Bronchus fibroblast of lung (primary cell): ENCODE measurements around a stretch of chr20.

DNA sequence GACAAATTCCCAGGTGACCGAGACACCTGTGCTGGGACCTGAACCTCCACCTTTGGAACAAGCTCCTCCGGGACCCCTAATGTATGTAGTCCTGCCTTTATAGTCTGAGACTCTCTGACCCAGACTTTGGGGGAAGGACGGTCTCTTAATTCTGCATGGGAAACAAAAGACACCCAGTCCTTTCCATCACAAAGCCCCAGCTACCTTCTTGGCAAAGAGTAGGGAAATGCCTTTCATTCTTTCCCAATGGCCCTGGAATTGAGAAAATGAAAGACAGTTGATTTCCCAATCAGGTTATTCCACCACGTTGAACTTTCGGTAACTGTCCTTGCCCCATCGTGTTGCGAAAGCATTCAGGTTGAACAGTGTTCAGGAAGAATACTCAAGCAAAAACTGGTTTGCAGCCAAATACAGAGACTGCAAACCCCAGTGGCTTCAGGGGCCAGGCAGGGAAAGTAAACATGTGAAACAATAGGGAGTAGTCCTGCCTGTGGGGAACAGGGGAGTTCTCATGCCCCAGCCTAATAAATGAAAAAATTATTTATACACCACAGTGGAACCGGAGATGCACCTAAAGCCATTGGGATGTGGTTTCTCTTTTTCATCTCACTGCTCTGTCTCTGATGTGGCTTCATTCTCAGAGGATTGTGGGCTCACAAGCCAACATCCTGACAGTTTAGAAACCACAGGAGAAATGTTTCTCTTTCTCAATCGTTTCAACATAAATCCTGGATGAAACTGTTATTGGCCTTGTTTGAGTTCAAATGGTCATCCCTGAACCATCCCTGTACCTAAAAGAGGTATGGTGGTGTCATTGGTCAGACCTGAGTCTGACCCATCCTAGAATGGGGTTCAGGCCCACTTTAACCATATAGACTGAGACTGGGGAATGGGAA, 44.2 kb upstream of the SLC9A8 start:
- RAMPAGE, long total RNA = no peak

- RAMPAGE, long total RNA = no peak
These were observed 26.9 kb upstream of the SLC9A8 start for GRCh38 chr20:49785614-49786246.

DNA sequence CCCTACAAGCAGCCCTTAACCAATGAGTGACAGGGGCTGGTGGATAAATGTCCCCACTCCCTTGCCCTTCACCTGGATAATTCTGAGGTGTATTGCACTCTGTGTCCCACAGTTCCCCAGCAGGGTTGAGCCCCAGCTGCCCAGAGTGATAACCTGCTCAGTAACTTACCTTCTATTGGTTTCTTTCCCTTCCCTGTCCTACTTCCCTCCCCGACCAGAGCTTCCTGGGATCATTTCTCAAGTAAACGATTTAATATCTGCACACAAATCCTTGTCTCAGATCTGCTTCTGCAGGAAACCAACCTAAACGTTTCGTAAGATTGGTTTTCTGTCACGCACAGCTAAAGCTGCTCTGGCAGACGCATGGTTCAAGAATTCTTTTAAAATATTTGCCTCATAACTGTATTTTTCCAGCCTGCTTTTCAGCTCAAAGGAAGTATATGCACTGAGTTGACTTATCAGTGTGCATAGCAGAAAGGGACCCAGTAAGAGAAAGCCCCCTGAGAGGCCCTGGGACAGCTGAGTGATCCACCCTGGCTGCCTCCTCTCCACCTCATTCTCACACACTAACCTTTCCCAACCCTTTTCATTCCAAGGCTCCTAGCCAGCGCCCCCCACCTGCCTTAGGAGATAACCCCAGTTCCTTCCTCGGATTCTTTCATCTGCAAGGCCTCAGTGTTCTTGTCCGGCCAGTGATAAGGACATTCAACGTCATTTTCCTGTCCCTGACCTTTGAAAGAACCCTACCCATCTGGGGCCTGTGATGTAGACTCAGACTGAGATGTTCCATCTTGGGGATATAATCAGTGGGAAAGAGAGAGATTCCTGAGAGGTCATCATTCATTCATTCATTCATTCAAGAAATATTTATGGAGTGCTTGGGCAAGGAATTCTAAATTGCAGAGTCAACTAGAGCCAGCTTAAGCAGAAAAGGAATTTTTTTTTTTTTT, 22.5 kb upstream of the SLC9A8 start:
- RAMPAGE, long total RNA = no peak

- RAMPAGE, long total RNA = no peak
These were observed 7.1 kb downstream of the SPATA2 start for GRCh38 chr20:49908213-49908656.

DNA sequence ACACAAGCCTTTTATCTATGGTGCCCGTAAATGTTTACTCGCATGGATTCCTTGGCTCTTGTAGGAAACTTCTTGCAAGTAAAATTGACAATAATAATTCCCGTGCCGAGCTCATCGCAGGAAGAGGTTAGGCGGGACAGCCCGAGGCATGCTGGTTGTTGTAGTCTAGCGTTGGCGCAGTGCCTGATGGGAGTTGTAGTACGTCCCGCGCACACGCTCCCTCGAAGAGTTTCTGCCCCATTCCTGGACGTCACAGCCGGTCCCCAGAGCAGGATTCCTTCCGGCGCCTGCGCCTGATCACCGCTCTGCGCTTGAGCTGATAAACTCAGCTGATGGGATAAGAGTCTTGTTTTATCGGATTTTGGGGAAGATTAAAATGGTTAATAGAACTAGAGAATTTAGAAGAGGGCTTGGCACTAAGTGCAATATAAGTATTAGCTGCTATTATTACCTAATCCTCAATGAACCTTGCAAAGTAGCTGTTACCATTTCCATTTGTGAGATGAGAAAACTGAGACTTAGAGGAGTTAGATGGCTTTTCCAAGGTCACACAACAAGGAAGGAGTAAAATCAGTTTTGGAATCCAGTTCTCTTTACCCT, 3.0 kb upstream of the UBE2V1 start:
- RAMPAGE, long total RNA = no peak

- RAMPAGE, long total RNA = no peak
These were observed 13.4 kb downstream of the PEDS1 start for GRCh38 chr20:50139740-50140930.

DNA sequence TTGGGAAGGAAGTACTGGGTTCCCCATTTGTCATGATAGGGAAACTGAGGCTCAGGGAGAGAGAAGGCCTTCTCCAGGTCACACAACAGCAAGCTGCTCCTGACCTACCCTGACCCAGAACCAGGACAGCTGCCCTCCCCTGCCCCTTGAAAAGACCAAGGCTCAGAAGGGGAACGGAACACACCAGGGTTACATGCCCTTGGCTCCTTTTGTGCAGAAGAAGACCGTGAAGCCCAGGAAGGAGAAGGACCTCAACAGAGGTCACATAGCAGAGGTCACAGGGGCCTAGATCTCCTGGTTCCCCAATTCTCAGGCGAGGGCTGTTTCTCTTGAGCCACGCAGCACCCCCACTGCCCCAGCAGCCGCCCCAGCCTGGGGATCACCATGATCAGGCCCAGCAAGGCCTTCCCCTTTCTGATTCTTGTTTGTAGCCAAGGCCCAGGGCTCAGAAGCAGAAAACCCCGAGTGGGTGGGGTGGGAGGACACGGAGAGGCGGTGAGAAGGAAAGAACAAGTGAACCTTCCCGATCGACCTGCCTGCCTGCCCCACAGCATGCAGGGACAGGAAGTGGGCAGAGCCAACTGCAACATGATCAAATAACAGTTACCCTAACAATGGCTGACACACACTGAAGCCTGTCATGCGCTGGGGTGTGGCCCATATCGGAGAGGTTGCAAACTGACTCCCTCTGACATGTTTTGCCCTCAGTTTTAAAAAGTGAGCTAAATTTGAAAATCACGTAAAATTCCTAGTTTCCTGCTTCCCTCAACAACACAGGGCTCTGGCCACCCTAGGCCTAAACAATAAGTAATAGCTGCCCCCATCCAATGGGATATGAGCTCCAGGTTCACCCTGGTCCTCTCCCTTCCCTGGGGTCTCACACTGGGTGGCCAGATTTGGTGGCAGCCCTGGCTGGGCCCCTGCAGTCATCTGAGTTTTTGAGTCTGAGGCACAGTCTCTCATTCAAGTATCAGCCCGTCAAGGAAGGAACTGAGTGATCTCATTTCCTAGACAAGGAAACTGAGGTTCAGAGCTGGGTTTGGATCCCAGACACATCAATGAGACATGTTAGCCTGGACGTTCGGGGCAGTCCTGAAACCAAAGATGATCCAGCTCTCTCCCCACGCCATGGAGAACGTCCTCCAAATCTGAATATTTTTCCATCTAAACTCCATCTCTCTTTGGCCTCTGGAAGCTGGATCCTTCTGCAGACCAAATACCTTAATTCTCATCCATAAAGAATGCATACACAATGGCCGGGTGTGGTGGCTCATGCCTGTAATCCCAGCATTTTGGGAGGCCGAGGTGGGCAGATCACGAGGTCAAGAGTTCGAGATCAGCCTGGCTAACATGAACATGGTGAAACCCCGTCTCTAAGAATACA, 6.5 kb downstream of the PEDS1 start:
- RAMPAGE, long total RNA = no peak

GRCh38 chr20:50154193-50154864, 806 bp upstream of the PEDS1 start:
- RAMPAGE, long total RNA = no peak

DNA sequence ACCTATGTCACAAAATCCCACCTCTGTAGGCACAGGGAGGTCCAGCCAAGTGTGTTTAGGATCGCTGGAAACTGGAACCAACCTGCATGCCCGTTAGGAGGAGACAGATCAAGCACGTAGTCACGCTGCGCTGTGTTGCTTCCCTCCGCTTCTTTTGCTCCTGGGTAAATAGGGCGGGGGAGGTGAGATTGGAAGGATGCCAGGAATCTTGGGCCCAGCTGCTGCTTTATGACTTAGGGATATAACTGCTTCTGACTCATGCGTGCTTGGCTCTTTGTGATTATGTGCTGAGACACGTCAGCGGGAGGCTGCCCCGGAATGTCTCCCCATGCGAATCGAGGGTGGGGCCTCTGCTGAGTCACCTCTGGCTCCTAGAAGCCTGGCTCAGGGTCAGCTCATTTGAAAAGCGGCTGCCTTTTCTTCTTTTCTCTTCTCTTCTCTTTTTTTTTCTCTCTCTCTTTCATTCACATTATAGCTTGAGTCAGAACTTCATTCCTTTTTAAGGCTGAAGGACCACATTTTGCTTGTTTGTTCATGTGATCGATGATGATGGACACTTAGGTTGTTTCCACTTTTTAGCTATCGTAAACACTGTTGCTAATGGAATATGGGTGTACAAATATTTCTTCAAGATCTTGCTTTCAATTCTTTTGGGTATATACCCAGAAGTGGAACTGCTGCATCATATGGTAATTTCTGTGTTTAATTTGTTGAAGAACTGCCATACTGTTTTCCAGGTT, 12.6 kb upstream of the PEDS1 start:
- RAMPAGE, long total RNA = no peak

GRCh38 chr20:50245342-50246043, 54.9 kb downstream of the CEBPB start:
- RAMPAGE, long total RNA = no peak

DNA sequence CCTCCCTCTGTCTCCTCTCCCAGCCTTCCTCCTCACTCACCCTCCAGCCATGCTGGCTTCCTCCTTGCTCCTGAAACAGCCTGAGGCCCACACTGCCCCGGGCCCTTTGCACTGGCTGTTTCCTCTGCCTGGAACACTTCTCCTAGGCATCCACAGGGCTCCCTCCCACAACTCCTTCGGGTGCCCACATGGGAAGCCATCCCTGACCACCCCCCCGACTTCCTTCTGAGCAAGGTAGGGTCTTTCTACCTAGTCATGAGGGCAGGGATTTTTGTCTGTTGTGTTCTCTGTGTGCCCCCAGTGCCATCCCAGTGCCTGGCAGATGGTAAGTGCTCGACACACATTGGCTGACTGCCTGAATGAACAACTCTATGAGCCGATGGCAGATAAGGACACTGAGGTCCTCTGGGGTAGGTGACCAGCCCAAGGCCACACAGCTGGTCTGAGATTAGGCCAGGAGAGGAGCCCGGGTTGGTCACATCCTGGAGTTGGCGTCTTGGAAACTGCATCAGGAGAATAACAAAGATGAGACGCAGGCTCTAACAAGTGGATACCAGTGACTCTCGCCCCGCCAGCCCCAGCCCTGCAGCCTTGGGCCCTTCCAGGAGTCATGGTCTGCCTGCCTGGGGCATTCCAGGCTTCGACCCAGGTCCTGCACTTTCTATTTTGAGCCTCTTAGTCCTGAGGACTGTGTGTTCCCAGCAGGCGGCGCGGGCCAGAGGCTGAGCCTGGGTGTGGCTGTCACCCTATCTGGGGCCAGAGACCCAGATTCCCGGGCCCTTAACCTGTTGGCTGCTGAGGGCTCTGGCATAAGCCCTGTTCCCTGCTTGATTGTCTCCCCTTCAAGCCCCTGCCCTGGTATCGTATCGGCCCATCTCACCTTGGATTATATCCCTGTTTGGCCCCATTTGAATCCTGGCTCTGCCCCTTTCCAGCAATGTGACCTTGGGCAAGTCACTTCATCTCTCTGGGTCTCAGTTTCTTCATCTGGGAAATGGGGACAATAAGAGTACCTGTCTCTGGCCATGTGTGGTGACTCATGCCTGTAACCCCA, 88.1 kb downstream of the CEBPB start:
- RAMPAGE, long total RNA = no peak

DNA sequence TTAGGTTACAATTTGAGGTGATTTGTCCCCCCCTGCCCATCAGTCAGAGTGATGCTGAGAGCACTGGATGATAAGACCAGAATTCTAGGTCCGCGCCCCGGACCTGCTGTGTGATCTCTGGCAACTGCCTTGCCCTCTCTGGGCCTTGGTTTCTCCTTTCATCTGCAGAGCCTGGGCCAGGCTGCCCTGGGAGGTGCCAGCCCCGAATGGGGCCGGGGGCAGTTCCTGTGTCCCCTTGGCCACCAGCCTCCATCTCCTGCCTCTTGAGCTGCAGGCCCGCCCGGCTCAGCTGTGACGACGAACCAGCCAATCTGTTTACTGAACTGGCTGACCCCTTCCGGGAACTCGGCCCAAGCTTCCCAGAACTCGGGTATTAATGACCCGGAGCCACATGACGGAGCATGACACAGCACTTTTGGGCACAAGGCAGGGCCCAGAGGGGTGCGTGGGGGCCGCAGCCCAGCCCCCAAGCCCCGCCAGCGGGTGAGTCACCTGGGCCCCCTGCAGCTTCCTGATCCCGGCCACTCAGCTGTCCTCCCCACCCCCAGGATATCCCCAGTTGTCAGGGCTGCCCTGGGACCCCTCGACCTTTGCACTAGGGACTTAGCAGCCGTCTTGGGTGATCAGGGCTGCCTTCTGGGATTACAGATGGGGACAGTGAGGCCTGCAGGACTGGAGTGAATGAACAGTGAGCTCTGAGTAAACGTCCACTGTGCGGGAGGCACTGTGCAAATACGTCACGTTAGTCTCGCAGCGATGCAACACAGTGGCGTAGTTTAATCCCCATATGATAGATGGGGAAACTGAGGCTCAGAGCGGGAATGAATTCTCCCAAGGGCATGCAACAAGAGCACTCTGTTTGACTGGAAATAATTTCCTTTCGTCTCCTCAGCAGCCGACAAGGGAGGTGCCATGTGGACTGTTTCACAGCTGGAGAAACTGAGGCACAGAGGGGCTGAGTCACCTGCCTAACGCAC, 102.0 kb downstream of the CEBPB start:
- RAMPAGE, long total RNA = no peak

DNA sequence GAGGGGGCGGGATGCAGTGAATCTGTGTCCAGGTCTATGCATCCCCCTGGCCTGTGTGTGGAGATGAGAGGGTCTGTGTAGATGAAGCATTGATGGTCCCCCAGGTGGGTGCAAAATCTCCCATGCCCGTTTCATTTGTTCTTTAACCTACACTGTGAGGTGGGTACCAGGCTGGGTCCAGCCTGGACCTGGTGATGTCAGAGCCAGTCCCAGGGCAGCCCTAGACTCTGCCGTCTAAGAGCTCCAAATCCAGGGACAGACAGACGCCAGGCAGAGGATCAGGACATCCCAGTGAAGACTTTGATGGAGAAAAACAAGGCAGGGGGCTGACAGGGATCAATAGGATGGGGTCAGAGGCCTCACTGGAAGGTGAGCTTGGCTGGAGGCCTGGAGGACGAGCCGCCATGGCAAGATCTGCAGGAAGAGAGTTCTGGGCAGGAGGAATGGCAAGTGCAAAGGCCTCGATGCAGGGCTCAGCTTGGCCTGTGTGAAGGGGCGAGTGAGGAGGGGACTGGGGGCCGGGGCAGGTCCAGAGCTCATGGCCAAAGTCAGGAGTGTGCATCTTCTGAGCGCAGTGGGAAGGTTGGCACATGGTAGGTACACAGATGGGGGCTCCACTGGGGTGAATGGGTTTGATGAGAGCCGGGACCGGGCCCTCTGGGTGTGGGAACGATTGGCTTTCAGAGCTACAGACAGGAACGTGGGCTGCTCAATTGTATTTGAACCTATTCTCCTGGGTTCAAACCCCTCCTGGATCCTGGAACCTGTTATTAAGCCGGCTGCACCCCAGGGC, 105.7 kb downstream of the CEBPB start:
- RAMPAGE, long total RNA = no peak

GRCh38 chr20:50312528-50313703, 122.3 kb downstream of the CEBPB start:
- RAMPAGE, long total RNA = no peak

GRCh38 chr20:50338298-50339032, 147.8 kb downstream of the CEBPB start:
- RAMPAGE, long total RNA = no peak

DNA sequence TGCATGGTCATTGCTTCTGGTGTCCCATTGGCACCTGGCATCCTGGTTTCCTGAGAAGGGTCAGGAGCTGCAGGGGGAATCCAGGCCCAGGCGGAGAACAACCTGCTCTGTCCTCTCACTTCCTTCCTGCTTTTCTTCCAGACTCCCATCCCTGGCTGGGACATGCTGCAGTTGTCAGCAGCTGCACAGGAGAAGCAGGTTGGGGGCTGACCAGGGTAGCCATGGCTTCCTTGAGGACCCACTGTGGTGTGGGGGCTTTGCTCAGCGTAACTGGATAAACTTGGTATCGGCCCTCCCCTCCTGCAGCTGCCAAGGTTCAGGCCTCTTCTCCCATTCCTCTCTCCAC, 155.2 kb downstream of the CEBPB start:
- RAMPAGE, long total RNA = no peak

DNA sequence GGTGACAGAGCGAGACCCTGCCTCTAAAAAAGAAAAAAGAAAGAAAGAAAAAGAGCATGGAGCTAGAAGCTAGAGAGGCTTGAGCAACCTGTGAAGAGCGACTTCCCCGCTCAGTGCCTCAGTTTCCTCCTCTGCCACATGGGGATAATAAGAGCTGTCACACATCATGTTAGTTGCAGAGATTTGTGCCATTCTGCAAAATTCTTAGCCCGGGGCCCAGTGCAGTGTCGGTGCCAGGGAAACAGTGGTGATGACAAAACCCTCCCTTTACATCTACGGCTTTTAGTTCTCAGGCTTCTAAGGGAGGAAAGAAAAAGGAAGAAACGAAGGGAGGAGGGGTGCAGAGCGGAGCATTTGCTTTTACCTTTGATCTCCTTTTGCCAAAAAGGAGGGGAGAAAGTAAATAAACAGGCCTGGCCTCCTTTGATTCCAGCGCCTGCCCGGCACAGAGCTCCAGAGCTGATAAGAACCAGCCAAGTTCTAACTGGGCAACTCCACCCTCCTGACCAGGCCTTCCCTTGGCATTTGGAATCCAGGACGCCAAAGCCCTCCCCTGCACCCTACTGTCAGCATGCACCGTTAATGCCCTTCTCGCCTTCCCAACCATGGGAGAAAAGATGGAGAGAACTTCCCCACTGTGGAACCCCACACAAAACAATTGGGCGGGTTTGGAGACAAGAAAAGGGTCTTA, 120.9 kb upstream of the PTPN1 start:
- RAMPAGE, long total RNA = no peak

- RAMPAGE, long total RNA = no peak
These were observed 119.5 kb upstream of the PTPN1 start for GRCh38 chr20:50390588-50391237.

DNA sequence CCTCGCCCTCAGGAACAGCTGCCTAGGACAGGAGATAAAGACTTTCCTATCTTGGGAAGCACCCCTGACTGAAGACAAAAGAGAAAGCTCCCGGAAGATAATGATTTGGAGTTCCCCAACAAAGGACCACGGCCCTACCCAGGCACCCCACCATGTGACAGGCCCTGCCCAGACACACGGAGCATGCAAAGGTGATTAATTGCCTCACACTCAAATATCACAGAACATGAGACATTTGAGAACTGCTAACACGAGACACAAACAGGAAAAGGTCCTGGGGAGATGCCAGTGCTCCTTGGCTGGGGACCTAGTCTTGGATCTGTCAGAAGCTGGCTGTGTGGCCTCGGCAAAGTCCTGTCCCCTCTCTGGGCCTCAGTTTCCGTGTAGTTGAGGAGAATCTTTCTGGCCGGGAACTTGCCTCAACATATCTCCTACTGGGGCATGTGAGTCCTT, 82.5 kb upstream of the PTPN1 start:
- RAMPAGE, long total RNA = no peak

DNA sequence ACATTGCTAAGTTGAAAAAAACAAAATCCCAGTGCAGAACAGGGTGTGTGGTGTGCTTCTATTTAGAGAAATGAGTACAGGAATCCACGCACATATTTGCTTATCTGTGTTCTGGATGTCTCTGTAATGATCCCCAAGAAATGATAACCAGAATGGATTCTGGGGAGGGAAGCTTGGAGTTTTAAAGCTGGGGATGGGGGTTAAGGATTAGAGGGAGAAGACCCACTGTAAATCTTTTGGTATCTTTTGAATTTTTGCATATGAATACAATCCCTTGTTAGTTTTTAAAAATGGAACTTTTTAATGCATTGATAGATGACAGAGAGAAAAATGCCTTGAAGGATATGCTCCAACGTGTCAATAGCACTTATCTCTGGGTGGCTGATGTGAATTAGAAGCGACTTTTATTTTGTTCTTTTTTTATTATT, 47.6 kb upstream of the PTPN1 start:
- RAMPAGE, long total RNA = no peak